Measurements from ENCODE around the gene TMEM151B.

- RRBS = no CpG with 5 or more reads among the region's 10 CpGs
Observed at GRCh38 chr6:43766775-43767661, 3.0 kb upstream of the VEGFA start.

GRCh38 chr6:43769067-43769571 lies 892 bp upstream of the VEGFA start:
- RRBS = no CpG with 5 or more reads among the region's 7 CpGs

DNA sequence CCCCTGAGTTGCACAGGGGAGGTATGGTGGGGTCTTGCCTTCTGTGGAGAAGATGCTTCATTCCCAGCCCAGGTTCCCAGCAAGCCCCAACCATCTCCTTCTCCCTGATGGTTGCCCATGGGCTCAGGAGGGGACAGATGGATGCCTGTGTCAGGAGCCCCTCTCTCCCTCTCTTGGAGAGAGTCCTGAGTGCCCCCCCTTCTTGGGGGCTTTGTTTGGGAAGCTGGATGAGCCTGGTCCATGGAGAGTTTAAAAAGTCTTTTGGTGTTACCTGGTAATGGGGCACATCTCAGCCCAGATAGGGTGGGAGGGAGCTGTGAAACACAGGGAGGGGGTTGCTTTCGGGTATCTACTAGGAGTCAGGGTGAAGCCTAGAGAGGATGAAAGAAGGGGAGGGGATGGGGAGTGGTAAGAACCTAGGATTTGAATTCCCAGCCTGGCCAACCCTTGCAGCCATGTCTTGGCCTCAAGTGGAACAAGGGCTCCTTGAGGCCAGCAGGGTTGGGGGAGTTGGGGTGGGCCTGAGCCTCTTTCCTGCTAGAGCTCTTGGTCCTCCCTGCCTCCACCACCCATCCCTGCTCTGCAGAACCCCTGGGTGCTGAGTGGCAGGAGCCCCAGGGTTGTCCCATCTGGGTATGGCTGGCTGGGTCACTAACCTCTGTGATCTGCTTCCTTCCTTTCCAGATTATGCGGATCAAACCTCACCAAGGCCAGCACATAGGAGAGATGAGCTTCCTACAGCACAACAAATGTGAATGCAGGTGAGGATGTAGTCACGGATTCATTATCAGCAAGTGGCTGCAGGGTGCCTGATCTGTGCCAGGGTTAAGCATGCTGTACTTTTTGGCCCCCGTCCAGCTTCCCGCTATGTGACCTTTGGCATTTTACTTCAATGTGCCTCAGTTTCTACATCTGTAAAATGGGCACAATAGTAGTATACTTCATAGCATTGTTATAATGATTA lies 8.0 kb downstream of the VEGFA start:
- RRBS = no CpG with 5 or more reads among the region's 5 CpGs

DNA sequence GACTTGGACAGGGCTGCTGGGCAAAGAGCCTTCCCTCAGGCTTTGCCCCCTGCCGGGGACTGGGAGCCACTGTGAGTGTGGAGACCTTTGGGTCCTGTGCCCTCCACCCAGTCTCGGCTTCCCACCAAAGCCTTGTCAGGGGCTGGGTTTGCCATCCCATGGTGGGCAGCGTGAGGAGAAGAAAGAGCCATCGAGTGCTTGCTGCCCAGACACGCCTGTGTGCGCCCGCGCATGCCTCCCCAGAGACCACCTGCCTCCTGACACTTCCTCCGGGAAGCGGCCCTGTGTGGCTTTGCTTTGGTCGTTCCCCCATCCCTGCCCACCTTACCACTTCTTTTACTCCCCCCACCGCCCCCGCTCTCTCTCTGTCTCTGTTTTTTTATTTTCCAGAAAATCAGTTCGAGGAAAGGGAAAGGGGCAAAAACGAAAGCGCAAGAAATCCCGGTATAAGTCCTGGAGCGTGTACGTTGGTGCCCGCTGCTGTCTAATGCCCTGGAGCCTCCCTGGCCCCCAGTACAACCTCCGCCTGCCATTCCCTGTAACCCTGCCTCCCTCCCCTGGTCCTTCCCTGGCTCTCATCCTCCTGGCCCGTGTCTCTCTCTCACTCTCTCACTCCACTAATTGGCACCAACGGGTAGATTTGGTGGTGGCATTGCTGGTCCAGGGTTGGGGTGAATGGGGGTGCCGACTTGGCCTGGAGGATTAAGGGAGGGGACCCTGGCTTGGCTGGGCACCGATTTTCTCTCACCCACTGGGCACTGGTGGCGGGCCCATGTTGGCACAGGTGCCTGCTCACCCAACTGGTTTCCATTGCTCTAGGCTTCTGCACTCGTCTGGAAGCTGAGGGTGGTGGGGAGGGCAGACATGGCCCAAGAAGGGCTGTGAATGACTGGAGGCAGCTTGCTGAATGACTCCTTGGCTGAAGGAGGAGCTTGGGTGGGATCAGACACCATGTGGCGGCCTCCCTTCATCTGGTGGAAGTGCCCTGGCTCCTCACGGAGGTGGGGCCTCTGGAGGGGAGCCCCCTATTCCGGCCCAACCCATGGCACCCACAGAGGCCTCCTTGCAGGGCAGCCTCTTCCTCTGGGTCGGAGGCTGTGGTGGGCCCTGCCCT lies 10.7 kb downstream of the VEGFA start:
- RRBS = 76% methylated on average over 2 of the region's 31 CpGs

GRCh38 chr6:43781827-43782225 lies 11.8 kb downstream of the VEGFA start:
- RRBS = no CpG with 5 or more reads among the region's 15 CpGs

- RRBS = no CpG with 5 or more reads among the region's 8 CpGs
Observed at GRCh38 chr6:43799596-43800481, 29.8 kb downstream of the VEGFA start.

DNA sequence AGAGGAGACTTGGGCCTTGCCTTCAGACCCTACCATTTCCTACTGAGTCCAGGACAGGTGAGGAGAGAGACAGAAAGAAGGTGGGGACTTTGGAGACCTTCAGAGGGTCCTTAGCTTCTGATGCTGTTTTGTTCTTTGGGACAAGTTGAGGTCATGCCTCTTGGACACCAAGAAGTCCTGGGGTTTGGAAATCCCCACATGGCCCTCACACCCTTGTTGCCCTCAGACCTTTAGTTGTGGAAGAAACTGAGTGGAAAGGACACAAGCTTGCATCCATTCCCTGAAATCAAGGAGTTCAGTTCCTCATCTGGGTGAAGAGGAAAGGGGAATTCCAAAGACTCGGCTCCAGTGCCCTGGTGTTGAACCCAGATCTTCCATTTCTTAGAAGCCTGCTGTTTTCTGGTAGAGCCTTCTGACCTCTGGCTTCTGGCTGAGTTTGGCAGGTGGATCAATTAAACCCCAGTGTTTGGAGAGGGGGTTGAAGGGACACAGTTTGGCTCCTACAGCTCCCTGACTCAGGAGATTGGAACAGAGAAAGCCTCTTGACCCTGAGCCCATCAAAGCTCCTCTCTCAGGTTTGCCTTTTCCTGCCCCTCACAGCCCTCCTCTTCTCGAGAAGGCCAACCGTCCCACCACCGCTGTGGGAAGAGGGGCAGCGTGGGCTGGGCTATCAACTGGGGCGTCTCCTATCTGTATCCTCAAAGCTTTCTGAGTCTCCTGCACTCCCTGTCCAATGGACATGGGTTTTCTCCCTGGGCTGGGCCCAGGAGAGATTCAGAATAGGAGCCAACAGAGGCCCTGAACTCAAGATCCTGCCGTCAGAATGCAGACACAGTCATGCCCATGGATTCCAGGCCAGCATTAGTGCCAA lies 146.1 kb downstream of the VEGFA start:
- RRBS = no CpG with 5 or more reads among the region's 7 CpGs

DNA sequence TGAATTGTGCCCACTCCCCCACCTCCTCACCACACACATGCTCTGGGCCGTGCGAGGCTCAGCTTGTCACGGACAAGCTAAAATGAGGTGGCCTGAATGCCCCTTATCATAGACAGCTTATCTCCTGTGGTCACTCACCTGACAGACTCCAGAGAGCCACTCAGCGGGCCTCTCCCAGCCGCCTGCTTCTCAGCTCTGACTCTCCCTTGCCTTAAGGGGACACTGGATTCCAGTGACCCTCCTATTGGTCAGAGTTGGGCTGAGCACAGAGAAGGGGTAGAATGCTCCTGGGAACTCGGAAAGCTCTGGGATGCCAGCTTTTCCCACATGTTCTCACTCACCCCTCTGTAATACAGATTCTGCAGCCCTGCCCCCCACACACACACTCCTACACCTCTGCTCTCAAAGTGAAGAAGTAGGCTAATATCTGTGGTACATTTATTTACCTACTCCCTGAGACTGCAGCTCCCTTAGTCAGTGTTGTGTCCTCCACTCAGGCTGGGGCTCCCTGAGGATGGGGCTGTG lies 167.5 kb downstream of the VEGFA start:
- RRBS = no CpG with 5 or more reads among the region's 6 CpGs

DNA sequence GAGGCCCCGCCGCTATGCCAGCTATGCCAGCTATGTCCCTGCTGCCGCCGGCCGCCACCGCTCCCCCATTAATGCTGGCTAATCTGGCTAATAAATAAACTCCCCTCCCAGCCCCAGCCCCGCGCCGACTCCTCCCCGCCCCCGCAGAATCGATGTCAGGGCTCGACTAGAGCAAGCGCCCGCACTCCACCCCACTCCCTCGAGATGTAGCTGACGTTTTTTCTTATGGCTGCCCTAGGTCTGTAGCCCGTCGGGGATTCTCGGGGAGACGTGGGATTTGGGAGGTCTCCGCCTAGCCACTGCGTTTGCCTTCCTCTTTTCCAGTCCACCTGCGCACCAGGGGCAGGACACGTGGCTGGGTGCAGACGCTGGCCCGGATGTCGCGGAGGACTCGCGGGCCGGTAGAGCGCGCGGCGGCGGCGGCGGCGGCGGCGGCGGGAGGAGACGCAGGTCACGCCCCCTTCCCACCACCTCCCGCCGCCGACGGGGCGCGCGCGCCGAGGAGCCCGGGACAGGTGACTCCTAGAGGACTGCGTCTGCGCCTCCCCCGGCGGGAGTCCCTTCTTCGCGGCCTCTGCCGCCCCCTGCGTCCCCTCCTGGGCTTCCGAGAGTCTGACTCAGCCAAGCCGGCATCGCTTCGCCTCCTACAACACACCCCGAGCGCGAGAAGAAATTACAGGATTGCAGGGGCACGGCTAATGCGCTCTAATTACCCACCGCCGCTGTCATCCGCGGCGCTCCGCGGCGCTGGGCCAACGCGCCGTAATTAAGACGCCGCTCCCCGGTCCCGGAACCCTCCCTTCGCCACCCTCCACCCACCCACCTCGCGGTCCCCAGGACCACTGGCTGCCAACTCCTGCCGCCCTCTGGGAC lies 124.7 kb downstream of the MRPL14 start:
- RRBS = 11% methylated on average over 7 of the region's 91 CpGs

DNA sequence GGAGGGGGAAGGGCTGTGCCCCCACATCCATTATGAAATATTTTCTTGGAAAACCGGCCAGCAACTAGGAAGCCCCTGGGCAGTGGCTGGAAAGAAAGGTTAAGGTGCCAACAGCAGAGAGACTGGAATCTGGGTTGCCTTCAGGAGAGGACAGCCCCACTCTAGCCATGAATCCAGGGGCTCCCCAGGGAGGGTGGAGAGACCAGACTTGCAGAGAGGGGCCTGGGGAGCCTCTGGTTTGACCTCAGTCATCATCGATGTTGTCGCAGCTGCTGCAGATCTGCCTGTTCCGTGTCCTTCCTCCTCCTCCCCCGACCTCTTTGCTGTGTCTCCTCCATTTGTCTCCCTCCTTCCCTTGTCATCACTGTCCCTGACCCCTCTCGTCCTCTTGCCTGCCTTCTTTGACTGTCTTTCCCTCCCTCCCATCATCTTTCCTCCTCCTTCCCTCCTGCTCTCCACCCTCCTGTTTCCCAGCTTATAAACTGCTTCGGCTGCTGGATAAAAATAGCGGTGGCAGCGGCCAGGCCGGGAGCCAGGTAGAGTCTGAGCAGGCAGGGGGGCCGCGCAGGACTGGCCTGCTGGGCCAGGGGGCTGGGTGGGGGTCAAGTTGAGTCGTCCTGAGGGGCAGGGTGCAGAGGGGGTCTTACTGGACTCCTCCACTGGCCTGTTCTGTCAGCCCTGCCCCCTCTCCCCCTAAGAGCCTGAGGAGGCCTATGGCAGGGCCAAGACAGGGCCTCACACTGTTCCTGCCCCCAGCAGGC lies 3.3 kb downstream of the SLC29A1 start:
- RRBS = no CpG with 5 or more reads among the region's 13 CpGs

- RRBS = no CpG with 5 or more reads among the region's 2 CpGs
Observed at GRCh38 chr6:44261951-44262367, 3.4 kb downstream of the NFKBIE start.

- RRBS = 2% methylated on average over 30 of the region's 74 CpGs
Observed at GRCh38 chr6:44269823-44270907, at the start of gene TMEM151B. Gene TMEM151B (plus strand): TSS chr6:44270450.

- RRBS = 3% methylated on average over 20 of the region's 85 CpGs
Observed at GRCh38 chr6:44275780-44276461, 5.7 kb downstream of the TMEM151B start.

DNA sequence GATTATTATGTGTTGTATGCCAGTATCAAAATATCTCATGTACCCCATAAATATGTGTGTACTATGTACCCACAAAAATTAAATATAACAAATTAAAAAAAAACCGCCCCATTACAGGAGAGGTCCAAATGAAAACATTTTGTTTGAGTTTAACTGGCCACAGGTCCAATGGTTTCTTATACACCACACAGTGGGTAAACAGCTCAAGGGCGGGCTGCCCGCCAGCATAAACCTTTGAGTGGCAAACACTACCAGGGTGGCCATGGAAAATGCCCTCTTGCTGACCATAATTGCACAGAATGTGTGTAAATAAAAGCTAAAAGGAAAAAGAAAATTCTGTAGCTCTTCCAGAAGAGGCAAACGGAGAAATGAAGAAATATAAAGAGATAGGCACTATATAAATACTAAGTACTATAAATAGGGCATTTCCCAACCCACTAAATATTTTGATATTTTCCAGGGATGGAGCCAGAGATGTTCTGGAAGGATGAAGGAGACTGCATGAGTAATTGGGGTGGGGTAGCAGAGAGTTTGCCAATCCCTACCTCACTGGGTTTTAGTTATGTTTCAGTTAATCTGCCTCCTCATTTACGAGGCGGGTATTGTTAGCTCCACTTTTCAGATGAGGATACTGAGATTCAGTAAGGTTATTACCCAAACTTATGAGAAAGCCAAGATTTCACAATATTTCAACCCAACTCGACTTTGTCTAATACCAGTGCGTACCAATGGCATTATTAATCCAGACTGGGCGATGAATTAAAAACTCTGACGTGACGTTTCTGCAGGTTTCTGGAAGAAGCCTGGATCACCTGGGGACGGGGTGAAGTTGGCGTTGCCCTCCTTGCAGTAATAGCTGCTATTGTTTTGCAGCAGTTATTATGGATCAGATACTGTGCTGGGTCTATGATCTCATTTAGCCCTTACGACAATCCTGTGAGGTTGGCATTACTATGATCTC lies 913 bp upstream of the CDC5L start:
- RRBS = no CpG with 5 or more reads among the region's 14 CpGs

GRCh38 chr6:44398065-44398443 lies 10.5 kb downstream of the CDC5L start:
- RRBS = no CpG with 5 or more reads among the region's 2 CpGs

DNA sequence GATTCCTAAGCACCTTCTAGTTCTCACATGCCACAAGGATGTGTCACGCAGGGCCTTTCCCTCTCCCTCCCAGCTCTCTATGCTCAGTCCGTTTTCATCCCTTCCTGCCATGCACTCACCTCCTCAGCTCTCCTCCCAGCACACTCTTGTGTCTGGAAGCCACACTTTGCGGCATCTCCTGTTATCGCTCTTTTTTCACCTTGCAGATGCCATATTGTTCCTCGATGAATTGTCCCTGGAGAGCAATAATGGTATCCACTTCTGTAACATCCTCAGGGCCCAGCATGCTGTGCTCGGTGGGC lies 263.5 kb downstream of the CDC5L start:
- RRBS = no CpG with 5 or more reads among the region's 6 CpGs

DNA sequence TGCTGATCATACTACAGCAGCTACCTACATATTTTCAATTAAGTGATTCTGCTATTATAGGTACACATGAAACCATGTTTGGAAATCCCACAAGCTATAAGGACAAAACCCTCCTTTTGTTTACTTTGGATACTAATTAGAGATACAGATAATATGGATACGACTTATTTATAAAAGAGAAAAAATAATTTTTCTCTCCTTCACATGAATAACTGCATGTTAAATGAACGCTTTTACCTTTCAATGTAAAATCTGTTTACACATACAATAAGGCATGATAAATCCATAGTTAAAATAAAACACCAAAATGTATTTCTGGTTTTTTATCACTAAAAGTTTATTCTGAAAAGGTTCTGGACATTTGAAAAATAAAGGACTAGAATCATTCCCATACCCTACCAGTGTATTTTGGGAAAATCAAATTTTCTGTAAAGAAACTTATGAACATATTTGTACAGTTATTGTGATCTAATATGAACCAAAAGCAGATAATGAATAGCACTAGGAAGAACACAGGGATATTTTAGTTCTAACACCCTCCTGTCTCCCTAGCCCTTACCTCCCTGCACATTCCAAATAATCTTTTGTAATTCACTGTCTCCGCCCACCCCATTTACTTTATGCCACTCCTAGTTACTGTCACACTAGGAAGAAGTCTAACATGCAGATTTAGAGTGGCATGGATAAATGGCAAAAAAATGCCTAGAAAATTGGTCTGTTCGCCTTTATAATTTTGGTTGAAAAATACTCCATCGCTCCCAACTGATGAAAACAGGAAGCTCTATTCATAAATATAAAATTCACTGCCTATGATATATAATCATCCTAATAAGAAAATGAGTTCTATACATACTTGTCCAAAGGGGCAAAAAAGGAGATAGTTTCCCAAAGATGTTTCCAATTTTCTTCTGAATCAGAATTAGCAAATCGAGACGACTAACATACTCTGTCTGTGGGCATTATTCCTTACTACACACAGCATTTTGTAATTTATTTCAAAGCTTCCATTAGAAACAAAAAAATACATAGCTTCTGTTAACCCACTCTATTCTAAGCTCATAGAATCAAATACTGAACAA lies 1.5 kb upstream of the RUNX2 start:
- RRBS = no CpG with 5 or more reads among the region's 7 CpGs

- RRBS = no CpG with 5 or more reads among the region's 1 CpG
Observed at GRCh38 chr6:45441833-45442075, 64.0 kb upstream of the SUPT3H start.

DNA sequence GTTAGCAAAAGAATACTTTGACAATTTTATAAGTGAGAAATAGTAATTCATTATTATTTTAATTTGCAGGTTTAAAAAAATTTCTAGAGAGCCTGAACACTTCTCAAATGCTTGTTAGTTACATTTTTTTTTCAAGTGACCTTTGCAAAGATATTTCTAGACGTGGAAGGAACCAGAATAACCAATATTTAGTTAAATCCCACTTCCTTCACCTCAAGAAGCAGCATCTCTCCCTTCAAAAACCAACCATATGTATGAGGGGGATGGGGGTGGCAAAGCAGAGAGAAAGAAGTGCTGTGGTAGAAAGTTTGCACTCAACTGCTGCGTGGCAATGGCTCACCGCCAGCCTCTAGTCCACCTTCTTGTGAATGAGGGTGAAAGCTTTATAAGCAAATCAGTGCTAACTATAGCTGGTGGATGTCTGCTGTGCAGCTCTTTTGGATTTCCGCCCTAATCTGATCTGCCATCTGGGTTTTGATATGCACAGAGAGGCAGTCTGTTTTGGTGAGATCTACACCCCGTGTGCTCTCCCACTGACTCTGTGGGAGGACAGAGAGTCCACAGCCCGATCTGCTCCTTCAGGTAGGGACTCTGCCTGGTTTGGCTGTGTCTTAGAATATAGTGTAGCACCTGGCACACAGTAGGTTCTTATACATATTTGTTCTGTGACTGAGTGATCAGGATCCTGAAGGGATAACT lies 281.2 kb upstream of the SUPT3H start:
- RRBS = no CpG with 5 or more reads among the region's 6 CpGs

All from GM12891 (cell line).